Parietal lobe (tissue), 2 donors: ENCODE results near the genes ZSWIM6, IPO11, SREK1IP1, CENPK and TRIM23.

DNA sequence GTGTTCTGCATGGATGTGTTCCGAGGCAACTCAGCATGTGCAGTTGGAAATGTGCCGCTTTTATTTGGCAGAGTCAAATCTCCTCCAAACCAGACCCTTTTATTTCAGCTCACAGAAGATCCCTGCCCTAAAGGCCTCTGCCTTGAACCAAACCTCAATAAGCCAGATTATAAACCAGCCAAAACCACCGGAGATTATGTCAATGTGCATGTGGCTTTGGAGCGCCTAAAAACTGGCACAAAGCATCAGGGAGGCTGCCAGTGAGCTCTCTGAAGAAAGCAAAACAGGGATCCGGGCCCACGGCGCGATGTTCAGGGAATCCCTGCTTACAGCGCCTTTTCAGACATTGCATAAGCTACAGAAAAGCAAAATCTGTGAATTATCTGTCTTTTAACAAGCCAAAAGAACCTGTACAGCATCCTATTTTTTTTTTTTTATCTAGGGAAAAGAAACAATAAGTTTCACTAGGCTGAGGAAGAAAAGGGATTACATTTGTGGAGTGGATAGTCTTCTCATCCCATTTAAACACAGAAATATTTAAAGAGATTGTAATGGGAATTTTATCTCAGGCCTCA lies 360.0 kb downstream of the DEPDC1B start:
- RAMPAGE, long total RNA = no peak

GRCh38 chr5:60538977-60539671 lies 160.8 kb downstream of the DEPDC1B start:
- RAMPAGE, long total RNA = no peak

DNA sequence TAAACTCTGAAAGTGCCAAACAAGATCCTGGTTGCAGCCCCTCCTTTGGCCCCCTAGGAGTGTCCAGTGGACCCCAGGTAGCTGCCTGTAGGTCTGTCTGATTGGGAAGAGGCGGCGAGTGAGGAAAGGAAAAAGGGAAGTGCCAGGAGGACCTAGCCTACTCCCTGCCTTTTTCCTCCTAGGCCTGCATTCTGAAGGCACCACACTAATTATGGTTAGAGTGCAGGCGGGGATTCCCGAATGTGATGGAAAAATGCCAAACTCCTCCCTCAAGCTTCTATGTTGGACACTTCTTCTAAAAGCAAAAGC lies 83.2 kb upstream of the SMIM15 start:
- RAMPAGE, long total RNA = no peak

DNA sequence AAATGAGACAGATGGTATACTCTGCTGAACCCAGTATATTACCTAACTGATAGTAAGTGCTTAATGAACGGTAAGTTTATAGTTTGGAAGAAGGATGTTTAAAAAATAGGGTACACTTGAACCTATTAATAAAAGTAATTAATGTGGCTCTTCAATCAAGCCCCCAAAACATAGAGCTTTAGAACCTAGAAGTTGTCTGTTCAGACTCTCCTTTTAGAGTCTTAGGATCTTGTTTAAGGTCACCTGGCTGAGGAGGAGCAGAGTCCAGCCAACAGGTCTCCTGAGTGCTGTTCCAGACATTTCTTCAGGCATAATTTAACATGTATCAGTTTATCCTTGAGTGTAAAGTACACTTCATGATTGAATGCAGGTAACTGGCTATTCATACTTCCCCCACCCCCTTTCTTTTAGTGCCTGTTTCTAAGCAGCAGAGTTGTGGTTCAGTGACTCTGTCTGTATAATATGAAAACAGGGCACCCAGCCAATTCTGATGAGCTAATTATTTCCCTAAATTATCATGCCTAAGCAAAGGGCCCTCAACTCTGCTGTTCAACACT lies 52.0 kb upstream of the ZSWIM6 start:
- RAMPAGE, long total RNA = no peak

DNA sequence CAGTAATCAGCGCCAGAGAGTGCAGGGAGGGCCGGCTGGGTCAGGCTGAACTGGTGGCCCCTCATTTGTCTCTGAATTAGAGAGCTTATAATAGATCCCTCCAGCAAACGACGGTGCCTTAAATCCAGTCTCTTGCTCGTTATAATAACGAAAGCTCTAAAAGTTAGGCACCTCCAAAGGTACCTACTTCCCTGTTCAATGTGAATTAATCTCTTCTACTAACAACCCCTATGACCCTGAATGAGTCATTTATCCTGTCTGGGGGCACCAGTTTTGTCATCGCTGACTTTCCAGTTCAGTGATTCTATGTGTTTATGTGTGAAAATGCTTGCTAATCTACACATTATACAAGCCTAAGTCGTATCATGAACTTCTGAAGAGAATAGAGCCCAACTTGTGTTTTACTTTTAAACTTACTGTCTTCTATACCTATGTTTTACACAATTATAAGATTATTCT lies 2.3 kb upstream of the ZSWIM6 start:
- RAMPAGE, long total RNA = no peak

DNA sequence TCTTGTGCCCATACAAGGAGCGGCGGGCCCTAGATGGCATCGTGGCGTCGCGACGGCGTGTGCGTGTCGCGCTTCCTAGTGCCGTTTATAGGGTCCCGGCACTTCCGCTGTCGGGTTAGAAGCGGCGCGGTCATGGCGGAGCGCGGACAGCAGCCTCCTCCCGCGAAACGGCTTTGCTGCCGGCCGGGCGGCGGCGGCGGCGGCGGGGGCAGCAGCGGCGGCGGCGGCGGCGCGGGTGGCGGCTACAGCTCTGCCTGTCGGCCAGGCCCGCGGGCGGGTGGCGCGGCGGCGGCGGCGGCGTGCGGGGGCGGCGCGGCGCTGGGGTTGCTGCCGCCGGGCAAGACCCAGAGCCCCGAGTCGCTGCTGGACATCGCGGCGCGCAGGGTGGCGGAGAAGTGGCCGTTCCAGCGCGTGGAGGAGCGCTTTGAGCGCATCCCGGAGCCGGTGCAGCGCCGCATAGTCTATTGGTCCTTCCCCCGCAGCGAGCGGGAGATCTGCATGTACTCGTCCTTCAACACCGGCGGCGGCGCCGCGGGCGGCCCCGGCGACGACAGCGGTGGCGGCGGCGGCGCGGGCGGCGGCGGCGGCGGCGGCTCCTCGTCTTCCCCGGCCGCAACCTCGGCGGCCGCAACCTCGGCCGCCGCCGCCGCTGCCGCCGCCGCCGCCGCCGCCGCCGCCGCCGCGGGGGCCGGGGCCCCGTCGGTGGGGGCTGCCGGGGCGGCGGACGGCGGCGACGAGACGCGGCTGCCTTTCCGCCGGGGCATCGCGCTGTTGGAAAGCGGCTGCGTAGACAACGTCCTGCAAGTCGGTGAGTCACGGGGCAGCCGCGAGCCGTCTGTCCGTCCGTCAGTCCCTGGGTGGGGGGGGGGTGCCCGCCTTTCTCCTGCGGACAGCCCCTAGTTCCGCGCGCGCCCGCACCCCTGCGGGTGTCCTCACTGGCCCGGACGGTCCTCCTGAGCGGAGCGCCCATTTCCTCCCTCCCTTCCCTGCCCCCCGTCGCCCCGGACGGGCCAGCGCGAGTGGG lies at the start of gene ZSWIM6:
Gene ZSWIM6 (plus strand): TSS at position 118 of the 1,024 bp plus-strand sequence.
- RAMPAGE, long total RNA = no peak

DNA sequence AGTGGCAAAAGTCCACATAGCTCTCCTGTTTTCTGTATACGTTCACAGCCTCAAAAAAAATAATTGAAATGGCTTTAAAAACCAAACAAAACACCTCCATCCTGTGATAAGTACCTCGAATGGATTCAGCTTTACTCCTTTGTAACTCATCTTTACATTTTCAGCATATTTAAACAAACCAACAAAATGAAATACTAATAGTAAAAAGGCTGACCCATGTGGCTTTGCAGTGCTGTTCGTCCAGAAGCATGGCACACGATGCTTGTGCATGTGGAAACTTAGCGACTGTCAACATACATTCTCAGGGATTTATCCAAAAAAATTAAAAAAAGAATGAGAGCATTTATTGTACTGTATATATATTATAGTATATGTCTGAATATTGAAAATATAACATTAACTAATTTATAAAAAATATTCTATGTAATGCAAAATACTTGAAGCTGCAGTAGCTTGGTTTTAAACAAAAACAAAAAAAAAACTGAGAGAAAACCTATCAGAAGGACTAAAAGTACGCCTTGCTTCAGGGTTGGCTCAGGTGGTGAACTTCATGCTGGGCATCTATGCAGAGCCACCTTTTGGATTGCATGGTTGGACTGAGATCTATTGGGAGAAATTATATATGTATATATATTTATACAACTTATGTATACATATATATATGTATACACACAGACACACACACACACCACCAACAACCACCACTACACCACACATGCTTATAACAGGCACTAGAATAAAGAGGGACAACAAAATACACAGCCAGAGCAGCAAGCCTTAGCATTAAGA lies 212.7 kb downstream of the ZSWIM6 start:
- RAMPAGE, long total RNA = no peak

DNA sequence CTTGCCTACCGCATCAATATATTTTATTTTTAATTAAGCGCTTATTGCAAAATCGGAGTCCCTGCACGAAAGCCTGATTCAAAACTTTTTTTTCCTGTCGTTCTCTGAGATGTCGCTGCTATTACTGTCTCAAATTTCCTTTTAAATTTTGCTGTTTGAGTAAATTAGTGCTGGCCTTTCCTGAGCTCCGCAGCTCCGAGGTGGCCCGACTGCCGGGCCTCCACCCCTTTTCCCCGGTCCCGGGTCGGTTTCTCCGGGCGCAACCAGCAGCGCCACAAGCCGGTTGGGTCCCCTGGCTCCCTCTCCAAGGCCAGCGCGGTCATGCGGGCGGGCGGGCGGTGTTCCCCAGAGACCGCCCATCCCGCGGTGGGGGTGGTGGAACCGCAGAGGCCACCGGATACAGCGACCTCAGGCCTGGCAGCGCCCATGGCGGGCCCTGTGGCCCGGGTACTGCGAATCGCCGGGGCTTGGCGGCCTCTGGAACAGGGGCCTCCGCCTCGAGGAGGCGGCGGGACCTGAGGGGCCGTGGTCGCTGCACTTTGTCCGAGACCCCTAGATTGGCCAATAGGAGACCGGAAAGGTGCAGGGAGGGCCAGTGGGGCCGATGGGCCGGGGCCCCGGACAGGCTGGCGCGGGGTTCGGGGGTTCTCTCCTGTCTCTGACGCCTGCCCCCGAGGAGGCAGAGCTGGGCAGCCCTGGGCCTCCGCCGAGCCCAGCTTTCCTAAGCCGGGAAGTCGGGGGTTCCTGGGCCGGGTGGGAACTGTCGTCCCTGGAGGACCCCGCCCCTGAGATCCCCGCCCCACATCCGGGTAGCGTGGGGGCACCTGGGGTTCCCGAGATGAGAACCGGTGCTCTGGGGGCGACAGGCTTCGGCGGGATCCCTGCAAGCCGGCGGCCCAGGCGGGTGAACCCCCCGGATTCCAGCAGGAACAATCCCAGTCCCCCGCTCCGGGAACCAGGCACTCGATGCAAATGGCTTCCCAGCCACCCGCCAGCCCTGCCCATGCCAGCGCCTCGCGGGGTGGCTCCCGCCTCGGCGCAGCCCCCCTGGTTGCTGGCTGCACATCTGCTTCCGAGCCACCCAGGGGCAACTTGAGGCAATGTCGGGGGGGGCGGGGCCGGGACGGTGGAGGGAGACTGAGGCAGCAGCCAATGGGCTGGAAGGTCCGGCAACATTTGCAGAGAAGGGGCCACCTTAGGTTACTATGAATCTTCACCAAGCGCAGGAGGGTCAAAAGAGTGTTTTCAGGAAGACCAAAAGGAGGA lies 293.9 kb downstream of the ZSWIM6 start:
- RAMPAGE, long total RNA = no peak

- RAMPAGE, long total RNA = no peak
Observed at GRCh38 chr5:62412303-62413358, at the start of gene IPO11. TSS of gene IPO11 (plus strand) at chr5:62412763.

- RAMPAGE, long total RNA = no peak
Observed at GRCh38 chr5:64768315-64768828, at the start of gene SREK1IP1. TSS of gene SREK1IP1 (minus strand) at chr5:64768691.

DNA sequence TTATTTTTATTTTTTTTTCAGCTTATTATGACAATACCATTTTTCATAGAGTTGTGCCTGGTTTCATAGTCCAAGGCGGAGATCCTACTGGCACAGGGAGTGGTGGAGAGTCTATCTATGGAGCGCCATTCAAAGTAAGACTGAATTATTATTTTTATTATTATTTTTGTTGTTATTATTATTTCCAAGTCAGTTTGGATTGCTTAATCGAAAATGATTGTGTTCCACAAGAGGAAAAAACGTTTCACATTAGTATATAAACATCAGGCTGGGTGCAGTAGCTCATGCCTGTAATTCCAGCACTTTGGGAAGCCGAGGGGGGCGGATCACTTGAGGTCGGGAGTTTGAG lies 13.1 kb downstream of the CWC27 start:
- RAMPAGE, long total RNA = no peak

- RAMPAGE, long total RNA = no peak
Observed at GRCh38 chr5:65562567-65563750, at the start of gene CENPK. TSS of gene CENPK (minus strand) at chr5:65563168.

DNA sequence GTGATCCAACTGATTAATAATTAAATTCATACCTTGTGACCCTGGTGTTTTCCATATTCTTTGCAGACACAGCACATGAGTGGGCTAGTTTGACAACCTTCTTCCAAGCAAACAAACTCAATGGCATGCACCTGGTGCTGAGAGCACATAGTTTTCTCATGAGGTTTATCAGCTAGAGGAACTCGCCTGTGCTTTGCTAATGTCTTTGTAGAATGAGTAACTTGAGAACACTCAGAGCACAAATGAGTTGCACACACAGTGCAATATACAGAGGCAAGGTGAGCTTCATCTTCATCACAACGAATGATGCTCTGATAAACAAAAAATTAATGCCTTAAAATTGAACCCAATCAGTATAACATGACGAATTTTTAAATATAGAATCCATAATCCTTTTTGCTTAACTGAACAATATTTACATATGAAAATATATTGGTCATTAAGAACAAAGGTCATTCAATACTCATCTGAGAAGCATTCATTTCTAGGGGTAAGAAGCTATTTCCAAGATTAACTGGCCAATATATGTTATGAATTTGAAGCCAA lies 12.5 kb downstream of the TRIM23 start:
- RAMPAGE, long total RNA = no peak

DNA sequence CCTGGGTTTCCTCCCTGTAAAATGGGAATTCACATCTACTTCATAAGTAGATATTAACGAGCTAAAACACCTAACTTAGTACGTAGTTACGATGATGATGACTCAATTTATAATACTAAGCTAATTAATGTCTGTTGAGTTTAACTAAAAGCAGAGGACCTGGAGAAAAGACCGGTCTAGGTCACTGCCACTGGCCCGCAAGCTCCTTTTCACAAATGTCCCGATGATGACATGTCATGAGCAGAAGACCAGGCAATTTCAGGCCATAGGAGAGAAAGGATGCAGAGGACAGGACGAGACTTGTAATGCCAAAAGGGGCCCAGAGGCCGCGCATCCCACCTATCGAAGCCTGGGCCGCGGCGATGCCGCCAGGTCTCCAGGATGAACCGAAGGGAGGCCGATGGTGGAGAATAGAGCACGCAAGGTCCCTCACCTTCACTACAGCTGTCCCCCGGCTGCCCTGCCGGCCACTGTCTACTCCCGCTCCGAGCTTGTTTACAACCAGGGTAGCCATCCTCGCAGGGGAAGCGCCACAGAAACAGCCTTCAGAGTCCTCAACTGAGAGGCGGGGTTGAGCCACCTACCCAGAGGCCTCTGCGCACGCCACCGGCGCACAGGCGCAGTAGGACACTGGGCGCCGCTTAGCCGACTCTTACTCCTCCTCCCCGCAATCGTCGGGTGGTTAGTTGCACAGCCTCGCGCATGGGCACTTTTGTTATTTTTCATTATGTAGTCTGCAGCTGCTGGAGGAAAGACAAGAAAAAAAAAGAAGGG lies at the start of gene TRIM23:
Gene TRIM23 (minus strand): TSS at position 573 of the 774 bp plus-strand sequence.
- RAMPAGE, long total RNA = no peak

DNA sequence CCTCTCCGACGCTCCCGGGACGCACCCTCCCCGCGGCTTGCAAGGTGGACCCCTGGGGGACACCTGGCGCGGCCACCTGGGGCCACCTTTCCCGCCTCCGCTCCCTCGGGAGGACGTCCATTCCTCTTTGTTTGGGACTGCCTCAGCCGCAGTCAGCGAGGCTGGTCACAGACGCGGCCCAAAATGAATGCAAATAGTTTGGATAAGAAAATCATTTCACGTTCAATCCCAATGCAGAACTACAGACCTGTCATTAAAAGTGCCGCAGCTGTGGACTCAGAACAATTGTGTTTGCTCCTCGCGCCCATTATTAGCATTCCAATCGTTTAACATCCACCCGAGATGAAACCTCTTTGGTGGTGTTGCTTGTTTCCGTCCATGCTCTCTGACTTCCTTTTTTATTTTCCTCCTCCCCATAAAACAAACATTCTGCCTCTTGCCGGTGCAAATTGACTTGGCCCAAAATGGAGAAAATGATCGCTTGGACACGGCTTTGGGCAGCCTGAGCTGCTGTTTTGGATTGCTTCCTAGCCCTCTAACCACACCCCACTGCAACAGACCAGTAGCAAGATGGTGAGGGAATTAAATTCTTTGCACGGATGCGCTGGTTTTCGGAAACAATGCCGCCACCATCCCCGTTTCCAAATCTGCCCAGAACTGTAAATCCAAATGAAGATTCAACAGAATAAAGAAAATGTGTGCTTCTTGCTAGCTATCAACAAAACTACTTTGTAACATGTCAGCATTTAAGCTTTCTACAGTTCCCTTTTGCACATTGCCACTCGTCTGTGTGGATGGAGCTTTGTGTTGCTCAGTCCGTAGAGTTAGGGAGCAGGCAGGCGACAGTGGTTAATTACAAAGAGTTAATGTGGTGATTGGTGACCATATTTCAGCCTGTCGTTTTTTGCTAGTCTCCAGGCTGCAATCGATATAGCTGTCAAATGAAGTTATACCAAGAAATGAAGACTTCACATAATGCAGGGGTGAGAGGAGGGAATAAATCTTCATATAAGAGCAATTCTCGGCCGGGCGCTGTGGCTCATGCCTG lies 829 bp downstream of the NLN start:
- RAMPAGE, long total RNA = no peak

DNA sequence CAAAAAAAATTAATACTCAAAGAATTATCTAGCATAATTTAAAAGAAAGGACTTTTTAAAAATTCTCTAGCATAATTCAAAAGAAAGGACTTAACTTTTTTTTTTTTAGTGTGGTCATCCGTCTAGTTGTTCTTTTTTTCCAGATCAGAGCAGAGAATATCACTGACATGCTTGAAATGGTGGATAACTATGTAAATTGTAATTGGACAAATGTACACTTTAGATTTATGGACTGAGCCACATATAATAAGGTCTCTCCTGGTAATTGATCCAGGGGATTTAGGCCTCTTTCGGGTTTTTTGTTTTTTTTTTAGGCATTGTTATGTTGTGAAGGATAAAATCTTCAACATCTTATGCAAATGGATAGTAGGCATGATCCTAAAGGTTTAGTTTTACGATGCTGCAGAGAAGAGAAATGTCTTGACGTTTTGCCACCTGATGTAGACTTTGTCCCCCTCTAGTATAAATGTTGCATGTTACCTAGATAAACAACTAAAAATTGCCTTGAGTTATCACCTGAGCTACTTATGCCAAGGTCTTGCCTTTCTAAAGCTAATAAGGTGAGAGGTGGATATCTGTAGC lies 101.2 kb upstream of the ERBIN start:
- RAMPAGE, long total RNA = no peak

DNA sequence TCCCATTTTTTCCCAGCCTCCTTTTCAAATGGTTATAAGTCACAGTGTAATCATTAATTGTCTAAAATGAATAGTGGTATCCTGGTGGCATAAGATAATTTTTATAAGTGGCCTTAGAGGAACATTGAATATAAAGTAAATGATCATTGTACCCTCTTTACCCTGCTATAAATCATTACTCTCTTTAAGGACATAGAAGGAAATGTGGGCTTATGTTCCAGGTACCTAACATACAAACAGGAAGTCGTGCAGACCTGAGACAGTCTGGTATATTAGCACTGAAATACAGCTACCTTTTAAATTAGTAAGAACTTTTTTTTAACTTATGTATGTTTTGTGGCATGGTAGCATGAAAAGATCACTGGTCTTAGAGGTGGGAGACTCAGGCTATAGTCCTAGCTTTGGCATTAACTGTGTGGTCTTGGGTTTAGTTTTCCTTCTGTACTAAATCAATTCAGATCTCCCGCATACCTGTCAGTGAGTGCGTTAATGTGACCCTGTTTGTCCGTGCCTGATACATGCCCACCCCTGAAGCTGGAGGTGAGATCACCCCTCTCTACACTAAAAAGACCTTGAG lies 59.5 kb upstream of the ERBIN start:
- RAMPAGE, long total RNA = no peak

GRCh38 chr5:65925463-65926315 lies 686 bp upstream of the ERBIN start:
- RAMPAGE, long total RNA = no peak

DNA sequence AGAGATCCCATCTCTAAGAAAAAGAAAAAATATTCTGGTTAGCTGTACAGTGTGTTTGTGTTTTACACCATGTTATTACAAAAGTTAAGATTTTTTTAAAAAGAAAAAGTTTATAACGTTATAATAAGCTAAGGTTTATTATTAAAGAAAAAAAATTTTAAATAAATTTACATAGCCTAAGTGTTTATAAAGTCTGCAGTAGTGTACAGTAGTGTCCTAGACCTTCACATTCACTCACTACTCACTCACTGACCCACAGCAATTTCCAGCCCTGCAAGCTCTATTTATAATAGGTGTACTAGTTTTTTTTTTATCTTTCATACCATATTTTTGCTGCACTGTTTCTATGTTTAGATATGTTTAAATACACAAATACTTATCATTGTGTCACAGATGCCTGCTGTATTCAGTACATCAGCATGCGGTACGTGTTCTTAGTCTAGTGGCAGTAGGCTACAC lies 40.7 kb downstream of the ERBIN start:
- RAMPAGE, long total RNA = no peak

GRCh38 chr5:66100032-66100564 lies 44.0 kb upstream of the SREK1 start:
- RAMPAGE, long total RNA = no peak